Aortic smooth muscle cell (primary cell): Measurements from ENCODE around the genes NPHS1, TBCB, CAPNS1 and ZNF383.

GRCh38 chr19:35788074-35788625, 12.8 kb downstream of the ARHGAP33 start:
- RRBS: 85% methylated on average over 5 of the region's 14 CpGs

- RRBS: no CpG with 5 or more reads among the region's 4 CpGs
These were observed 13.7 kb downstream of the PRODH2 start for GRCh38 chr19:35798990-35799343.

GRCh38 chr19:35843662-35844252, 8.5 kb downstream of the NPHS1 start:
- RRBS: 4% methylated on average over 3 of the region's 26 CpGs

- RRBS: no CpG with 5 or more reads among the region's 8 CpGs
These were observed at the start of gene NPHS1 for GRCh38 chr19:35852217-35852912. NPHS1 (minus strand) TSS chr19:35852504.

DNA sequence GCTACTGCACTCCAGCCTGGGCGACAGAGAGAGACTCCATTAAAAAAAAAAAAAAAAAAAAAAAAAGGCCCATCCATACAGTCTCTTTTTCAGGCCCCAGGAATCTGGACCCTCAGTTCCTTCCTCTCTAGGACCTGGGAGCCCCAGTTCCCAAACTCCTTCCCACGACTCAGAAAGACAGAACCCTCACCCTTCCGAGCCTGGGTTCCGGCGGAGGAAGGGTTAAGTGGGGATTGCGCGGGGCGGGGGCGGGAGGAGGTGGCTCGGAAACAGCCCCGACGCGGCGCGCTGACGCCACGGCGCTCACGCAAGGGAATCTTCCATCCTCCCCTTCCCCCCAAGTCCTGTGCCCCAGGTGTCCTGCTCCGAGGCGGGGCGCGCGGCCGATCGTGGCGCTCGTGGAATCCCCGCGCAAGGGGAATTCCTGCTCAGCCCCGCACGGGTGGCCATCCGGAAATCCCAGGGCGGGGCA, 2.8 kb upstream of the HCST start:
- RRBS: 2% methylated on average over 2 of the region's 34 CpGs

- RRBS: no CpG with 5 or more reads among the region's 28 CpGs
These were observed 9.2 kb upstream of the OVOL3 start for GRCh38 chr19:36101507-36102360.

- RRBS: 2% methylated on average over 7 of the region's 72 CpGs
These were observed at the start of gene TBCB for GRCh38 chr19:36115094-36115923. TBCB (plus strand) TSS chr19:36115468.

DNA sequence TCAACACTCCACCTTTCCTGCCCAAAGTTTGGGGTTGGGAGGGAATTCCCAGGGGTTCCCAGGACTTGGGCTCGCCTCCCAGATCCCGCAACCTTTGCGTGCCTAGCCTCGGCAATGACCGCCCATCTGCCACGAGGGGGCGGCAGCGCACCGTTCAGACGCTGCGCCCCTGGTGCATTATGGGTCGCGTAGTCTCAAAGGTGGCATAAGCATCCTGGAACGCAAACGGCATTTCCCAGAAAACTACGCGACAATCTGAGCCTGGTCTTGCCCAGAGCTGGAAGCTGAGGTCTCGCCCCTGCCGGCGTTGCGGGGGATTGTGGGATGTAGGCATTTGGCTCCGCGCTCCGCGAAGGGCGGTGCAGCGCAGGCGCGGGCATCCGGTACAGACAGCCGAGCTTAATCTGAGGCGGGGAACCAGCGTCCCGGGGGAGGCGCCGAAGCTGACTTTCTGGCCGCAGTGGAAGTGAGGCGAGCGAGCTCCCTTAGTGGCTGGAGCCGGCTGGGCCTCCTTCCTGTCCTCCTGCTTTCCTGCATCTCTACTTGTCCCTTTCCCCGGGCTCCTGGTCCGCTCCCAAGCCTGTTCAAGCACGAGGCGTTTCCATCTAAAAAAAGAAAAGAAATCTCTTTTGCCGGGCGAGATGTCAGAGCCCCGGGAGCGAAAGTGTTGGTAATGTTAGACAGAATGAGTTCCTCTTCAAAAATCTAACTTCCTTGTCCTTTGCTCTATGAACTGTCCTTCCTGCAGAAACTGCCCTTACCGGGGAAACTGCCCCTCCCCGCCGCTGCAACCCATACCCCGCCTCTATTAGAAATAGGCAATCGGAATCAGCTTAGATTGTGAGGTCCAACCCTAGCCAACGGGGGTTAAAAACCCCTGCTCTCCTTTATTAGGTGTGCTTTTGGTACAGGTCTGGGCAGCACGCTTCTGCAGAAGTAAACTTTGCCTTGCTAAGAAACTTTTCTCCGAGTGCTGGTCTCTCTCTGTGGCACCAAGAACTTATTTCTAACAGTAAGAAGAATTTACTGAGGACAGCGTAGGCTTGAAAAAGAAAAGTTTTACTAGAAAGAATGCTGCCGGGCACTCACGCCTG, 11.8 kb upstream of the CAPNS1 start:
- RRBS: 3% methylated on average over 25 of the region's 59 CpGs

- RRBS: no CpG with 5 or more reads among the region's 6 CpGs
These were observed 2.9 kb upstream of the CAPNS1 start for GRCh38 chr19:36136878-36137516.

GRCh38 chr19:36139178-36140317, at the start of gene CAPNS1:
CAPNS1 (plus strand) TSS chr19:36140066.
- RRBS: 3% methylated on average over 28 of the region's 83 CpGs

GRCh38 chr19:36158922-36159247, 6.6 kb upstream of the COX7A1 start:
- RRBS: no CpG with 5 or more reads among the region's 5 CpGs

DNA sequence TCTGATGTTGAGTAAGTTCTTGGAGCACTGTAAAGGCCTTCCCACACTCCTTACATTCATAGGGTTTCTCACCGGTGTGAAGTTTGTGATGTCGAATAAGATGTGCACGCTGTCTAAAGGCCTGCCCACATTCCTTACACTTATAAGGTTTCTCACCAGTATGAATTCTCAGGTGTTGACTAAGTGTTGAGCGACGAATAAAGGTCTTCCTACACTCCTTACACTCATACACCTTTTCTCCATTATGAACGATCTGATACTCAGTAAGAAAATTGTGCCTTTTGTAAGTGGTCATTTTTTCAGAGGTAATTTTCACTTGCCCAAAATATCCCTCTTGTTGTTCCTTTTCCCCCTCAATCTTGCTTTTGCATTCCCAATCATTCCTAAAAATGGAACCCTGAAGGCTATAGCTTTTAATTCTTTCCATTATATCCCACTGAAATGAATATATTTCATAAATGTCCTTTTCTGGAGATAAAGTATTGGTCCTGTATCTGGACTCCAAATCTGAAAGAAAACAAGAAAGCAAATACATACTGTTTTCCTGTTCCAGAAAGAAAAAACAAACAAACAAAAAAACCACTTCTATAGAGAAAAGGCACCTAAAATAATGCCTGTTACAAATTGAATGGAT, 37.8 kb downstream of the ZFP14 start:
- RRBS: no CpG with 5 or more reads among the region's 6 CpGs

- RRBS: 7% methylated on average over 11 of the region's 47 CpGs
These were observed 464 bp downstream of the ZNF382 start for GRCh38 chr19:36605413-36606140.

DNA sequence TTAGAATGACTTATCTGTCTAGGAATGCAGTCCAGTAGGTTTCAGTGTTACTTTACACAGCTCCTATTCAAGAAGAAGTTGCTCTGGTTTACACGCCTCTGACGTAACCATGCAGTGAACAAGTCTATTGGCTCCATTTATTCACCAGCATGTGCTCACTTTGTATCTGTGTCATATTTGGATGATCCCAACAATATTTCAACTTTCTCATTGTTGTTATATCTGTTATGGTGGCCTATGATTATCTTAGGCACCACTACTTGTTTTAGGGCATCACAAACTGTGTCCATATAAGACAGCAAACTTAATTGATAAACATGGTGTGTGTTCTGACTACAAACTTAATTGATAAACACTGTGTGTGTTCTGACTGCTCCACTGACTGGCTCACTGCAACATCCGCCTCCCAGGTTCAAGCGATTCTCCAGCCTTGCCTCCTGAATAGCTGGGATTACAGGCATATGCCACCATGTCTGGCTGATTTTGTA, 26.5 kb downstream of the ZNF850 start:
- RRBS: no CpG with 5 or more reads among the region's 4 CpGs

DNA sequence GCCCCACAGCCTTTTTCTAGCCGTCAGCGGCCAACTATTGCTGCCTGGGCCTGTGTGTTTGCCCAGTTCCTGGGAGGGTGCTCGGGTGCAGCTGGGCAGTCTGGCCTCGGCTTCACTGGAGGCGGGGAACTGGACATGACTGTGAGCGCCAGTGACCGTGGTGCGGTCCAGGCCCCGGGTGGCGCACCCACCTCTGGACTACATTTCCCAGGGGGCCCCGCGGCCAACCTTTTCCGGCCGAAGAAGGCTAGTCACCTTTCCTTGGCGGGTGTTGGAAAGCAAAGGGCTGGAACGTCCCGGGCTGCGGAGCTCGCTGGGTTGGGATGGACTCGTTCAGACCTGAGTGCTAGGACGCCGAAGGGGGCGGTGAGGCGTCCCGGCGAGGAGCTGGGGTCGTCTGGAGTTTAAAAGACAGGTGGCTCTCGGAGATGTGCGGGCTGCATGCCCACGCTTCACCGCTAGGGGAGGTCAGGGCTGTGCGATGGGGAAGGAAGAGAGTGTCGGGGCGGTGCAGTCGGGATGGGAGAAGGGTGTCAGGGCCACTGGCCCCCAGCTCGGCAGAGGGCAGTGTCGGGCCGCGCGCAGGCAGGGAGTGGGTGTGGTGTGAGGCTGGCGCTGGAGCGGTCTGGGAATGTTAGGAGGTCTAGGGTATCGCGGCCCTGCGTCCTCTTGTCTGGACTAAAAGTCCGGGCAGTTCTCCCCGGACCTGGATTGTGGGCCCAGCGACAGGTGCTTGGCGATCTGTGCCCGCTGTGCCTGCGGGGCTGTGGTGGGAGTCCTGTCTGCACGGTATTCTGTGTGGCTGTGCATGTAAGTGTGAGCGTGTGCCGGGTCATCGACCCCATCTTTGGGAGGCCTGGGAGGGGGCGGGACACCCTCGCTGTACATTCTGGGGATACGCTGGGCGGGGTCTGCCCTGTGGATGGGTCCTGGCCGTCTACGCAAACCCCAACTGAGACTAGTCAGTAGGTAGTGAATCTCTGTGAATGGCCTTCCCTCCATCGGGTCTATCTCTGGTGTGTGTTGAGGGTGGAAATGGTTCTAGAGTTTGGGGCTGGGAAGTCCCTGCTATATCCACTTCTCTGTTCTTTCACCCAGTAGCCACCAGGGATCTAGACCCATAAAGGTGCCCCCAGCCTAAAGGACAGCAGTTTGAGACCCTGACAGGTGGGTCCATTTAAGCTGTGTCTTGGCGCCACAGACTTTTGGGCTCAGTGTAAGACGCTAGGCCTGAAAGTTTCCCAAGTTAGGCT, 57.2 kb downstream of the ZNF568 start:
- RRBS: 2% methylated on average over 17 of the region's 64 CpGs

DNA sequence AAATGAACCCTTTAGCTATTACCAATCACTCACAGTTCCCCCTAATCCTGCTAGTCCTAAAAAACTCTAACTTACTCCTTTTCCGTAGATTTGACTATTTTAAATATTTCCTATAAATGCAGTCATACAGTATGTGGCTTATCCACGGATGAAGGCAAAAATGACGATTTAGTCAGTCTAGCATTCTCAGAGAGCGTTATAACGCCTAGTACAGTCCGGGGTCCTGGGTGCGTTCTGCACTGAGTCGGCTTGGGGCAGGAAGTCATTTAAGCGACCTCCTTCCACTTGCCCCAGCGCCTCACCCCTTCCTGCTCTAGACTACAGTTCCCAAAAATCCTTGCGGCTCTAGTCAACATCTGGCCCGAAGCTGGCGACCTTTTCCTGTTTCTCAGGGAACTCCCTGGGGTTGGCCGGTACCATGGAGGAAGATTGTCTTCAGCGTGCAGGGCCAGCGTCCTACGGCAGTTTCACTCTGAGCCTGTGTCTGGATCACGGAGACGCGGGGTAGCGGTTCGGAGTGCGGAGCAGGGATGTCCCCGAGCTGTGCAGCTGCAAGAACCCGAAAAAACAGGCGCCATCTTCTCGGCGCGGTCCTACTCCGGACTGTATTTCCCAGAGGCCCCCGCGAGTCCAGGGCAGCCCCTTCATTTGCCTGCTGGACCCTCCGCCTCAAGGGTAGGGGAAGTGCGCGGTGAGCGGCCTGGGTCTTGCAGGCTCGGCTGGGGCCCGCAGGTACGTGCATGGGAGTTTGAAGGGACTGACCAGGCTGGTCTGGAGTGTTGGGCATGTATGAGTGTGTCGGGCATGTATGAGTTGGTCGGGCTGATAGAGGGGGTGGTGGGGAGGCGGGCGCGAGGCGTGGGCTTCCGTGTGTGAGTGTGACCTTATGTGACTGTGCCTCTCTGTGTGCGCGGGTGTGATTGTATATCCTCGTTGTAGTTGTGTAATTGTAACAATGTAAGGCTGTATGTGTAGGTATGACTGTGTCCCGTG, at the start of gene ZNF383:
Gene ZNF383 (plus strand): TSS at position 672 of the 993 bp plus-strand sequence.
- RRBS: no CpG with 5 or more reads among the region's 50 CpGs

DNA sequence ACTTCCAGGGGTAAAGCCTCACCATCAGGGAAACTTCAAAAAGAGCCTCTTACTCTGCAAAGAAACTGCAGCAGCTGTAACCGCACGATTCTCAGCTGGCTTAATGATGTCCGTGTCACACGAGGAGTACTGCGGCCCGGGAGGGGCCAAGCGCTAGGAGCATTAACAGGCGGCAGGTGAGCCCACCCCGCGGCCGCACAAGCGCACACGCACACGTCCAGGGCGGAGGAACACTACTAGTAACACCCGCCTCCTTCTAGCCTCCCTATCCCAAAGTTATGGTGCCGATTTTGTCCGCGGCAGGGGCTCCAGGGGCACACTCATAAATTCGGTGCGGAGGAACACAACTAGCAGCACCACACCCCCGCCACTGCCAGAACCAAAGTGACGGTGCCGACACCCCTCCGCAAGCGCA, 418 bp downstream of the ZNF571 start:
- RRBS: no CpG with 5 or more reads among the region's 26 CpGs

DNA sequence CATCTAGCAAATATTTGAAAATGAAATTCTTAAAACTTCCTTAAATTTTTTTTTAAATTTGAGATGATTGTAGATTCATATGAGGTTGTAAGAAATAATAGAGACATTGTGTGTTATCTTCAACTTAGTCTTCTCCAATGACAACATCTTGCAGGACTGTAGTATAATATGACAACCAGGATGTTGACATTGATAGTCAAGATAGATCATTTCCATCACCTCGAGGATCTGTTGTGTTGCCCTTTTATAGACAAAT, 1.2 kb downstream of the ZNF540 start:
- RRBS: no CpG with 5 or more reads among the region's 1 CpG

DNA sequence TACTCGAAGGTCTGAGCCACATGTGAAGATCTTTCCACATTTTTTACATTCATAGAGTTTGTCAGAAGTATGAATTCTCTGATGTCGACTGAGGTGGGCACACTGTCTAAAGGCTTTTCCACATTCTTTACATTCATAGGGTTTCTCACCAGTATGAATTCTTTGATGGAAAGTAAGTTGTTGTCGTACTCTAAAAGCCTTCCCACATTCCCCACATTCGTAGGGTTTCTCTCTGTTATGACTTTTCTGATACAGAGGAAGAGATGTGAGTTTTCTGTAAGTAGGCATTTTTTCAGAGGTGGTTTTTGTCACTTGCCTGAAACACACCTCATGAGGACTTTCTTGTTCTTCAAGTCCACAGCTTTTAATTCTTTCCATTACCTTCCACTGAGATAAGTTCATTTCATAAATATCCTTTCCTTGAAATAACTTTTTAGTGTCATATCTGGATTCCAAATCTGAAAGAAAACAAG, 19.4 kb downstream of the ZFP30 start:
- RRBS: no CpG with 5 or more reads among the region's 4 CpGs

DNA sequence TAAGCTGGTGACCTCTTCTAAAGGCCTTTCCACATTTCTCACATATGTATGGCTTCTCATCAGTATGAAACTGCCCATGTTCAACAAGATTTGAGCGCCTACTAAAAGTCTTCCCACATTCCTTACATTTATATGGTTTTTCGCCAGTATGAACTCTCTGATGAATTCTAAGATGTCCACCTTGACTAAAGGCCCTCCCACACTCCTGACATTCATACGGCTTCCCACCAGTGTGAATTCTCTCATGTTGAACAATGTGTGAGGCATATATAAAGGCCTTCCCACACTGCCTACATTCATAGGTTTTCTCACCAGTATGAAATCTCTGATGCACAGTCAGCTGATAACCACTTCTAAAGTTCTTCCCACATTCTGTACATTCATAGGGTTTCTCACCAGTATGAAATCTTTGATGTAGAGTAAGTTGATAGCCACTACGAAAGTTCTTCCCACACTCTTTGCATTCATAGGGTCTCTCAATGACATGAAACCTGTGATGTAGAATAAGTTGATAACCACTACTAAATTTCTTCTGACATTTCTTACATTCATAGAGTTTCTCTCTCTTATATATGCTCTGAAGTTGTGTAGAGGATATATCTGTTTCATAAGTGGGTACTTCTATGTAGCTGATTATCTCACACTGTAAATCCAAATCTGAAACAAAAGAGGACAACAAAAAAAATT, 20.1 kb upstream of the ZNF607 start:
- RRBS: no CpG with 5 or more reads among the region's 4 CpGs